HL-60 (cell line): ENCODE data around the genes WFDC5 and SEMG1.

GRCh38 chr20:44601604-44602121 is 19.3 kb downstream of the PKIG start:
- RRBS, result no CpG with 5 or more reads among the region's 3 CpGs

- RRBS, result no CpG with 5 or more reads among the region's 12 CpGs
Observed at GRCh38 chr20:44643529-44644154, 7.9 kb downstream of the ADA start.

- RRBS, result 96% methylated on average over 5 of the region's 16 CpGs
Observed at GRCh38 chr20:44727176-44727863, 12.2 kb downstream of the CCN5 start.

DNA sequence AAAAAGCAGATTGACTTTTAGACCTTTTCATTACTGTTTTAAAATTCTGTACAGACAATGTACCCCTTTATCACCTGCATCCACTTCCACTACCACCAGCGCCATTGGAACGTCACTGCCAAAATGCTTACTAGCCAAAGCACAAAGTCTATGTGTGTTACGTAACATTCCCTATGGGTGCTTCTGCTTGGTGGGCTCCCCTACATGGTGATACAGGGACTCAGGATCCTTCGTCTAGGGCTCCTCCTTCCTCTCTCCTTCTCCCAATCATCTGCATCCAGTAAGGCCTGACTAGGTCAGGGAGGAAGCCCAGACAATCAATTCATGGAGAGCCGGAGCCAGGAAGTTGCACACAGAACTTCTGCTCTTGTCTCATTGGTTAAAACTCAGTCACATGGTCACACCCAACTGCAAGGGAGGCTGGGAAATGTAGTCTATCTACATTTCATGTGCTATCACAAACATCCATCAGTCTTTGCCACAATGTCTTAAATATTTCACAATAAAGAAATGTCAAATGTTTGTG is 9.5 kb upstream of the KCNK15 start:
- RRBS, result no CpG with 5 or more reads among the region's 5 CpGs

DNA sequence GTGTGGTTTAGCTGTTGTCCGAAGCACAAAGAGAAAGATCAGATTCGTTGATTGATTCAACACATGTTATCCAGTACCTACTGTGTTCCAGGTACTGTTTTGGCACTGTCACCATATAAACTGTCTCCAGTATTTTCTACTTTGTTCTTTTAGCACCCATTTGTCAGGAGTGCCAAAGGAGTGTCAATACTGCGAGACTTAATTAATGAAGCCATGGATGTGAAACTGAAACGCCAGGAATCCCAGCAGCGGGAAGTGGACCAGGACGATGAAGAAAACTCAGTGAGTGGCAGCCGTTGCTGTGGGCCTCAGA is 33.9 kb downstream of the STK4 start:
- RRBS, result no CpG with 5 or more reads among the region's 7 CpGs

DNA sequence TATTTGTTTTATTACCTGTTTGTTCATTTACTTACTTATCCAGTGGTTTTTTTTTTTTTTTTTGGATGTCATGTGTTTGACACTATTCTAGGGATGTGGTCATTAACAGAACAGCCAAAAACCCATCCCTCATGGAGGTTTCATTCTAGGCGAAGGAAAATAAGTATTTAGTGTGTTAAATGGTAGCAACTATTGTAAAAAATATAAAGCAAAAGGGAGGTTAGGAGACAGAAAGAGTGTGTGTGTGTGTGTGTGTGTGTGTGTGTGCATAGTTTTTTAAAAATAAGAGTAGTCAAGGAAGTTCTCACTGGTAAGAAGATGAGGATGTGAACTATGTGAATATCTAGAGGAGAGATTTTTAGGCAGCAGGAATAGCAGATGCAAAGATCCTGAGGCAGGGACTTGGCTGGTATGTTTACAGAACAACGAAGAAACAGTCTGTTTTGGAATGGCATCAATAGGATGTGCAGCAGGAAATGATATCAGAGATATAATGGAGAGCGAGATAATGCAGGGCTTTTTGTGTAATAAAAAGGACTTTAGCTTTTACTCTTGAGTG is 59.9 kb downstream of the STK4 start:
- RRBS, result no CpG with 5 or more reads among the region's 3 CpGs

DNA sequence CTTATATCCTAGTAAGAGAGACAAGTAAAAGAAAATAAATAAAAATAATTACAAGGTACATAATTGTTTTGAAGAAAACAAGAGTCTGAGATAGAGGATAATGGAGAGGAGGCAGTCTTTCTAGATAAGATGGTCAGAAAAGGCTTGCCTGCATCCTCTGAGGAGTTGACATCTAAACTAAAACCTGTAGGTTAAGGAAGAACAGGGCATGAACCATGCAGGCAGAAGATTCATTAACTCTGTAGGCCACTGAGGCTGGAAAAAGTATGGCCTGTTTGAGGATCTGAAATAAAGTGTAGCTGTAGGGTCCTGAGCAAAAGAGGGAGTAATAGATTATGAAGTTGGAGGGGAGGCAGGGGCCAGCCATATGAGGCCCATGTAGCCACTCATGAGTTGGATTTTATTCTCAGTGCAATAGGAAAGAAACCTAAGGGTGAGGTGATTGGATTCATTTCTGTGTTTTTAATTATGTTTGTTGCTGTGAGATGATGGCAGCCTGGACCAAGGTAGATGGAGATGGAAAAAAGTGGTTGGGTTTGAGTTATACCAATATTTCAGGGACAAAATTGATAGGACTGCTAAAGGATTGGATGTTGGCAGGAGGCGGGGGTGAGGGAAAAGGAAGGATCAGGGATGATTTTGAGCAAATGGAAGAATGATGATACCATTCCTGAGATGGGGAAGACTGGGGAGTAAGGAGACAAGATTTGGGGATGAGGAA is 30.9 kb downstream of the KCNS1 start:
- RRBS, result no CpG with 5 or more reads among the region's 1 CpG

GRCh38 chr20:45081143-45081921 is 19.6 kb downstream of the KCNS1 start:
- RRBS, result no CpG with 5 or more reads among the region's 7 CpGs

DNA sequence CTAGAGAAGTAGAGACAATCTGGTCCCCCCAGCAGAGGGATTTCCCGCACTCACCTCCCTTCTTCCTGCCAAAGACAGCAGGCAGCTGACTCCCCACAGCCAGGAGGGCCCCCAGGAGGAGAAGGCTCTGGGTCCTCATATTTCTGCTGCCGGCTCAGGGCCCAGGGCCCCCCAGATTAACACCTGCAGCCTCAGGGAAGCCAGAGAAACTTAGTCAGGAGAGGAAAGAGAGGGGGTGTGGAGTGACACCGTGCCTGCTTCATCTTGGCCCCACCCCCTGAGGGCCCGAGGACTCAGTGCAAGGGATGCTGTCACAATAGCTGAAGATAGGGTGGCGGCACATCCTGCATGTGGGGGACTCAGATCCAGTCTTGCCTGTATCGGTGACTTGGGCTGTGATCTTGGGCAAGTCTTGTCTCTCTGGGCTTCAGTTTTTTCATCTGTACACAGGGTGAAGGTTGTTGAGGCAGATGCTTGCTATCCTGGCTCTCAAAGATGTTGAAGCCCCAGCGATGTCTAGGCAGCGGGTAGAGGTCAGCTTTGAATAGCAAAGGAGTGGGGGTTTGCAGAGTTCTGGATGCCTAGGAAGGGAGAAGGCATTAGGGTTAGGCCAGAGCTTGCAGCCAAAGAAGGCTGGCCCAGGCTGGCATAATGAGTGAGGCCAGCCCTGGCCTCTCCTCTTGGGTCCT is at the start of gene WFDC5:
WFDC5 (minus strand) TSS at position 230 of the 689 bp plus-strand sequence.
- RRBS, result no CpG with 5 or more reads among the region's 8 CpGs

GRCh38 chr20:45117477-45118096 is 2.6 kb upstream of the WFDC5 start:
- RRBS, result no CpG with 5 or more reads among the region's 6 CpGs

DNA sequence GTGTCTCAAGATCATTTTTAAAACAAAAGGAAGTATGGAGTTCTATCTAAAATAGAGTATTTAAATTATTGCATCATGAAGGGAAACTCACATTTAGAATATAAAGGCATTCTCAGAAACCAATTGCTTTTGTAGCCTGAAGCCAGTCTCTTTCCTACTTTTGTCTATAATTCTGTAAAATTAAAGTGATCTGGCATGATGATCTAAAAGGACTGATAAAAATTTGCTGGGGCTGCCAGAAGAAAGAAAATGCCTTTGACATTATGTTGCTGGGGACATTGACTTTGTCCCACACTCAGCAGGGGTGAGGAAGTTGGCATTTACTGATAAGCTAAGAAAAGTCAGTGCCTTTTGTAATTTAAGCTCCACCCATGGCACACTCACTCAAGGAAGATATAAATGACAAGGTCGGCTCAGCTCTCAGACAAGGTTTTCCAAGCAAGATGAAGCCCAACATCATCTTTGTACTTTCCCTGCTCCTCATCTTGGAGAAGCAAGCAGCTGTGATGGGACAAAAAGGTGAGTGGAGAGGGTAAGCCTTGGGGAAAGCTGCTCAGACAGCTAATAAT is at the start of gene SEMG1:
SEMG1 (plus strand) TSS at position 423 of the 569 bp plus-strand sequence.
- RRBS, result no CpG with 5 or more reads among the region's 1 CpG

- RRBS, result 91% methylated on average over 7 of the region's 14 CpGs
Observed at GRCh38 chr20:45337390-45338214, 10.6 kb downstream of the SDC4 start.

GRCh38 chr20:45341326-45341928 is 6.8 kb downstream of the SDC4 start:
- RRBS, result no CpG with 5 or more reads among the region's 4 CpGs

DNA sequence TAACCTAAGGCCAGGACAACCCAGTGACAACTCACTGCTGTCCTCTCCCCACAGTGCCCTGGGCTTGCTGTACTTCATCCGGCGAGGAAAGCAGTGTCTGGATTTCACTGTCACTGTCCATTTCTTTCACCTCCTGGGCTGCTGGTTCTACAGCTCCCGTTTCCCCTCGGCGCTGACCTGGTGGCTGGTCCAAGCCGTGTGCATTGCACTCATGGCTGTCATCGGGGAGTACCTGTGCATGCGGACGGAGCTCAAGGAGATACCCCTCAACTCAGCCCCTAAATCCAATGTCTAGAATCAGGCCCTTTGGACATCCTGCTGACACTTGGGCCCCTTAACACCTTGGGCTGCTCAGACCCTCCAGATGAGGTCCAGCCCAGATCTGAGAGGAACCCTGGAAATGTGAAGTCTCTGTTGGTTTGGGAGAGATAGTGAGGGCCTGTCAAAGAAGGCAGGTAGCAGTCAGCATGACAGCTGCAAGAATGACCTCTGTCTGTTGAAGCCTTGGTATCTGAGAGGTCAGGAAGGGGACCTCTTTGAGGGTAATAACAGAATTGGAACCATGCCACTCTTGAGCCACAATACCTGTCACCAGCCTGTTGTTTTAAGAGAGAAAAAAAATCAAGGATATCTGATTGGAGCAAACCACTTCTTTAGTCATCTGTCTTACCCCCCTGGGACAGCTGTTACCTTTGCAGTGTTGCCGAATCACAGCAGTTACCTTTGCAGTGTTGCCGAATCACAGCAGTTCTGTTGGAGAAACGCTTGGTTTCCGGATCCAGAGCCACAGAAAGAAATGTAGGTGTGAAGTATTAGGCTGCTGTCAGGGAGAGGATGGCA is 4.1 kb downstream of the SYS1 start:
- RRBS, result no CpG with 5 or more reads among the region's 13 CpGs

GRCh38 chr20:45407609-45407725 is 622 bp upstream of the DBNDD2 start:
- RRBS, result no CpG with 5 or more reads among the region's 2 CpGs

DNA sequence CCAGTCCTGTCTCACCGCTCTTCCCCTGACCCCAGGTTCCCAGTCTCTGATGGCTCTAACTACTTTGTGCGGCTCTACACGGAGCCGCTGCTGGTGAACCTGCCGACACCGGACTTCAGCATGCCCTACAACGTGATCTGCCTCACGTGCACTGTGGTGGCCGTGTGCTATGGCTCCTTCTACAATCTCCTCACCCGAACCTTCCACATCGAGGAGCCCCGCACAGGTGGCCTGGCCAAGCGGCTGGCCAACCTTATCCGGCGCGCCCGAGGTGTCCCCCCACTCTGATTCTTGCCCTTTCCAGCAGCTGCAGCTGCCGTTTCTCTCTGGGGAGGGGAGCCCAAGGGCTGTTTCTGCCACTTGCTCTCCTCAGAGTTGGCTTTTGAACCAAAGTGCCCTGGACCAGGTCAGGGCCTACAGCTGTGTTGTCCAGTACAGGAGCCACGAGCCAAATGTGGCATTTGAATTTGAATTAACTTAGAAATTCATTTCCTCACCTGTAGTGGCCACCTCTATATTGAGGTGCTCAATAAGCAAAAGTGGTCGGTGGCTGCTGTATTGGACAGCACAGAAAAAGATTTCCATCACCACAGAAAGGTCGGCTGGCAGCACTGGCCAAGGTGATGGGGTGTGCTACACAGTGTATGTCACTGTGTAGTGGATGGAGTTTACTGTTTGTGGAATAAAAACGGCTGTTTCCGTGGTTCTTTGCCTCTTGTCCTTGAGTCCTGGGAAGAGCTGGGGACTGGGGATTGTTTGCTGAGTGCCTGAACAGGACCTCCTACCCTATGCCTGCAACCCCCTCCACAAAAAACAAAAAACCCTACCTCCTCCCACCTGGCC is 9.8 kb downstream of the PIGT start:
- RRBS, result no CpG with 5 or more reads among the region's 23 CpGs

DNA sequence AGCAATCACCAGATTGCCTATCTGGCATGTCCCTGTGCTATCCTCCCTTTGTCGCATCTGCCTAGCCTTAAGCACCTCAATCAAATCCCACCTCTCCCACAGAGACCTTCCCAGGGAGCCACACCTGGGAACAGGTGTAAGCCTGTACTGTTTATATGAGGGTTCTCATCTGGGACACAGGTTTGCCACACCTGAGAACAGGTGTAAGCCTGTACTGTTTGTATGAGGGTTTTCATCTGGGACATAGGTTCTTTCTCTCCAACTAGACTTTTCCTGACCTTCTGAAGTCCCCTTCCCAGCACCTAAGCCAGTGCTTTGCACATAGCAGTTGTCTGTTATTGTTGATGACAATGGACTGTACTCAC is 16.6 kb downstream of the WFDC3 start:
- RRBS, result no CpG with 5 or more reads among the region's 1 CpG

GRCh38 chr20:45822066-45822564 is 5.0 kb downstream of the TNNC2 start:
- RRBS, result no CpG with 5 or more reads among the region's 3 CpGs

GRCh38 chr20:45833949-45834728 is 540 bp downstream of the SNX21 start:
- RRBS, result 15% methylated on average over 19 of the region's 61 CpGs